HL-60 (cell line): Measurements from ENCODE around the gene DDC.

DNA sequence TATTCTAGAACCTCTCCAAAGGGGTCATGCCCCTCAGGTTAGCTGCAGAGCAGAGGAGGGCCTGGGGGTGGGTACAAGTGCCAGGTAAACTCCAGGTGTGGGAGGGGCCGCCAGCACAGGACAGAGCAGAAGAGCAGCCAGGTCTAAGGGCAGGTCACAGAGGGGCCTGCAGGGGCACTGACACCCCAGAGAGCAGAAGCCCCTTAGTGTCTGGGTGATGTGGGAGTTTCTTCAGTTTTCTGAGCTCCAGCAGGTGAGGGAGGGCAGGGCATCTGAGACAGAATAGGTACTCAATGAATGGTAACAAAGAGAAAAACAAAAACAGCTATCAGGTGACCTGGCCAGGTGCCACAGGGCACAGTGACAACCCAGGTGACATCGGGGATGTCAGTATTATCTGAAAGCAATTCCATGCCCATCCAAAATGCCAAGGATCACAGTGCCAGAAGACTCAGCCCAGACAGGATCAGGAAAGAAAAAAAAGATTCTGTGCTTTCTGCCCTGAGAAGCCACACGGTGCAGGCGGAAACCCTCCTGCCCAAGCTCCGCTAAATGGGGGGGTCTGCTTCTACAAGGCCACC, 104.5 kb downstream of the TNS3 start:
- RRBS = no CpG with 5 or more reads among the region's 5 CpGs

DNA sequence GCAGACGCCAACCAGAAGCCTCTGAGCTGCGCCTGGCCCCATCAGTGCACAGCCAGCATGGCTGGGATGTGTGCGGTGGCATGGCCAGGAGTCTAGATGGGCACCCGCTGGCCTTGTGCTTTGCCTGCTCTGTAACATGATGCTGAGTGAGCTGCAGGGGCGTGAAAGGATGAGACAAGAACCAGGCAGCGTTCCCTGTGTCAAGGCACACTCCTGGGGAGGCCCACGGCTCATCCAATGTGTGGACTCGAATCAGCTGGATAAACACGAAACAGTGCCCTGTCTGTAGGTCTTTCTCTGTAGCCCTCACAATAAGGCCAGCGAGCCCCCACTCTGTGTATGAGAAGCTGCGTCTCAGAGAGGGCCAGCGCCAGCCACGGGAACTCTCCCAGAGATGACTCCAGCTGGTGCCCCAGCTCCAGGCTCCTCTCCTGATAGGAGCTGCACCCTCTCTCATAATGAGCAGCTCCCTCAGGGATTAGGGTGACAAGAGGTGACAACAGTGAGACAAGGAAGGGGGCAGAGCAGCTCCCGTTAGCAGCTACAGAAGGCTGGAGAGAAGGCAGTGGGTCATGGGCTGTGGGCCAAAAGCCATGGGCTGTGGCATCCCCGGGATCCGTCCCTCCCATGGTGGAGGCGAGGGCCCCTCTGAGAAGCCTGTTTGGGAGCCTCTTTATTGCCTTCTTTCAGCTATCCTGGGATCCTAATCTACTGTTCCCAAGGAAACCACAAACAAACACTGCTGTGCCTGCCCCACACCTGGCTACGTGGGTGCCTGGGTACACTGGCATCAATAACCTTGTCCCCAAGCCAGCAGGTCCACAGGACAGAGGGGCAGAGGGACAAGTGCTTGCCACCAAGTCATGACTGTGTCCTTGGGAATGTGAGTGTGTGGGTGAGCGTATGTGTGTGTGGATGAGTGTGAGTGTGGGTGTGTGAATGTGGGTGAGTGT, 96.6 kb downstream of the TNS3 start:
- RRBS = no CpG with 5 or more reads among the region's 19 CpGs

- RRBS = no CpG with 5 or more reads among the region's 5 CpGs
Measured at GRCh38 chr7:47583155-47583662, 1.3 kb upstream of the TNS3 start.

DNA sequence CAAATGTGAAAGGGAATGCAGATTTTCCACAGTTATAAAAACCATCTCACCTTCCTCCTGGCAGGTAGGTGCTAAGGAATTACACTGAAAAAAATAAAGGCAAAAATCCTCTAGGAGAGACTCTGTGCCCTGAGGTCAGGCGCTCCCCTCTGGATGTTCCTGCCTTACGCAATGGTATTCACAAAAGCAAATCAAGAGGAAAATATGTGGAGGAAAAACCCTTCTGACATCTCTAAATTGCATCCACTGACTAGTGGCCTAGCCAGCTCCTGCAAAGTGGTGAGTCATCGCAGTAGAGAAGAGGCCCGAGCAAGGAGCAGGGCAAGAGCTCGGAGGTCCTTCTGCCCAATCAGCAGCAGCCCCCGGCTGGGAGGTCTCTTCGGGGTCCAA, 161.8 kb downstream of the PKD1L1 start:
- RRBS = no CpG with 5 or more reads among the region's 7 CpGs

GRCh38 chr7:47940316-47941086, 7.8 kb downstream of the PKD1L1 start:
- RRBS = no CpG with 5 or more reads among the region's 13 CpGs

DNA sequence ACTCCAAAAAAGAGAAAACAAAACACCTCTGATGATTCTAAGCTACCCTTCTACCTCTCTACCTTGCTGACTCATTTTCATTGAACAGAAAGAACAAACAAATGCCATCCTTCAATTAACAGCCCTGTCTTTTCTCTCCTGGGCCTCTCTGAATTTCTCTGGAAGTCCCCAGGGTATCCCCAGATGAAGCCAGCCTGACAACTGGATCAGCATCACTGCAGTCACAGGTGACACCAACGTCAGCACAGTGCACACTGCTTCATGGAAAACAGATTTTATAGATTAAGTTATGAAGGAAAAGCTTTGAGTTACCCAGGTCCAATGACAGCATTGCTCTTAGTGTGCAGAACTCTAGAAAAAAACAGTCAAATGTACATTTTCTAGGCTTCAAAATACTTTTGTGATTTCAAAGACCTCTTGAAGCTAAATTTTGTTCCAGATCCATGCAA, 5.6 kb downstream of the HUS1 start:
- RRBS = no CpG with 5 or more reads among the region's 1 CpG

DNA sequence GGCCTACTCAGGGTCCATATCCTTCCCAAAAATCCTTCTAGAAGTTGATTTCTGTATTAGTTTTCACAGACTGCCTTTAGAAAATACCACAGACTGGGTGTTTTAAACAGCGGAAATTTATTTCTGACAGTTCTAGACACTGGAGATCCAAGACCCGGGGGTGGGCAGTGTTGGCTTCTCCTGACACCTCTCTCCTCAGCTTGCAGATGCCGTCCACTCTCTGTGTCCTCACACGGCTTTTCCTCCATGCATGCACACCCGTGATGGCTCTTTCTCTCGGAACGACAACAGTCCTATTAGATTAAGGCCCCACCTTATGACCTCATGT, 143.0 kb upstream of the VWC2 start:
- RRBS = no CpG with 5 or more reads among the region's 7 CpGs

- RRBS = no CpG with 5 or more reads among the region's 12 CpGs
Measured at GRCh38 chr7:50069111-50070086, 23.6 kb downstream of the ZPBP start.

GRCh38 chr7:50149300-50149680, 53.6 kb downstream of the SPATA48 start:
- RRBS = no CpG with 5 or more reads among the region's 2 CpGs

DNA sequence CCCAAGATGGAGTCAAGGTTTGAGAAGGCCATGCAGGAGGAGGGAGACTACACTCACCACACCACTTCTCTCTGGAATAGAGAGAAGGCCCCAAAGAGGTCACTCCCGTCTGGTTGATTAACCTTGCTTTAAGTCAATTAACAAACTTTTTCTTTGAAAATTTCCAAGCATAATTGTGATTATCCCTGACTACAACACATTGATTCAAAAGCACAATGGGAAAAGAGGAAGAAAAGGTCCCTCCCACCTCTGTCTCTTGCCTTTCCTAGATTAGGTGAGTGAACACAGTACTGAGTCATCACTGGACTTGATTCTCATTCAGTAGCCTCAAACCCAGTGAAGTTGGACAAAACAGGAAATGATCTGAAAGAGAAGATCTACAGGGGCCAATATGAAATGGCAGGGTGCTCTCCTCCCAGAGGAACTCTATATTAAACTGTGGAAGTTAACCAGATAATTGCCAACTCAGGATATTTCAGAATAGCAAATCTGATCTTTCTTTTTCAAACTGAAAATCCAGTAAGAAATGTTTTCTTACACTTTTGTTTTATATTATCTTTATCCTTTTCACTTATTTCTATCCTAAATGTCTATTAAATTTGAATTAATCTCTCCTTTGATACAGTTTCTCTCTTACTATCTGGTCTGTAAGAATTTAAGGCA, 41.6 kb upstream of the IKZF1 start:
- RRBS = no CpG with 5 or more reads among the region's 1 CpG

GRCh38 chr7:50308131-50308432, 3.6 kb downstream of the IKZF1 start:
- RRBS = no CpG with 5 or more reads among the region's 3 CpGs

- RRBS = no CpG with 5 or more reads among the region's 23 CpGs
Measured at GRCh38 chr7:50336114-50336999, 31.8 kb downstream of the IKZF1 start.

- RRBS = no CpG with 5 or more reads among the region's 3 CpGs
Measured at GRCh38 chr7:50496961-50497375, 46.8 kb upstream of the FIGNL1 start.

DNA sequence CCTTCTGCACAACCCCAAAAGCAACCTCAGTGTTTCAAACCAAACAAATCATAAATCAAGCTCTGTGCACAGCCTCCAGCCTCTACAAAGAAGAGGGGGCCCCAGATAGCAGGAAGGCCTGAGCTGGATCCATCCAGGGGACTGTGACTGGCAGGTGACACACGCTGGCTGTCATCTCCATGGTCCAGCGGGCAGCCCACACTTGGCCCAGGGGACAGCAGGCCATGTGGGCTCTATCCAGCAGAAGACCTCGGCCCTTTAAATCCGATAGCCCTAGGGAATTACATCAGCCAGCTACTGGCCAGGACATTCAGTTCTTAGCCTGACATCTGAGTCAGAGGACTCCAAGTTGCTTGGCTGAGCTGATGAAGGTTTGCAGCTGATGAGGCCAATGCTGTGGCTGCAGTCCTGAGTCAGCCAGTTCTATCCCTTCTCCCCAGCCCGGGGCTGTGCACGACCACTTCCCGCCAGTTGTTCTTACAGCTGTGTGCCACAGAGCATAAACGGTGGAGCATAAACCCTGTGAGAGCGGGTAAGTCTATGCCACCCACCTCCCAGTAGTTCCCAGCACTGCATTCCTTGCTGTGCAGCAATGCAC, 52.1 kb upstream of the FIGNL1 start:
- RRBS = no CpG with 5 or more reads among the region's 9 CpGs

DNA sequence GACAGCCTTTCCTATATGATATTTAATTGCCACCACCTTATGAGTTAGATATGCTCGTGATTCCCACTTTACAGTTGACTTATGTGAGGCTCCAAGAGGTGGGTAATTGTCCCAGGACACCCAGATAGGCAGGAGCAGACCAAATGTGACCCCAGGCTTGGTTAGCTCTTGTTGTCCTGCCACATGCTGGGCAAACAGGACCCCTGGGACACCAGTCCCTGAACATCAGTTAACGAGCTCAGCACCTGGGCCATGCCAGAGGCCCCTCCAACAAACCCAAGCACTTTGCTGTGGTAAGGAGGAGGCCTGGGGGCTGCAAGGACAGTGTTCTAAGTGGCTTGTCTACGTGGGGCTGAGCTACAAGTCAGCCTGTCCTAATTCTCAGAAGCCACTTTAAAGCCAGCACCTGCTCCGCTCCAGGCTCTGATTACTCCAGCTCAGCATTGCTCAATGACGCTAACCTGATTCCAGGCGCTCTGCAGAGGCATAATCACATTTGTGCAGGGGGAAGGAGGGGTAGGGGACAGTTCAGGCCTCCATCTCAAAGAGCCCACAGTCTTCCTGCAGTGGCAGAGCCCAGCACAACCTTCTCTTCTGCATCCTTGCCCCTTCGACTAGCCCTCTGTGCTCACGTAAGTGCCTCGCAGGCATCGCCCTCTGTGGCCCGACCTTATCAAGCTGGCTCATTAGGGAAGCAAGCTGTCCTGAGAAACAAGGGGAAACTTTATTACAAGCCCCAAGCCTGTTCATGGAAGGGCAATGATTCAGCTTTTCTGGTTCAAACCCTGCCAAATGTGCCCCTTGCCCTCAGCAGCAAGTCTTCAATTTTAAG, 57.2 kb downstream of the DDC start:
- RRBS = no CpG with 5 or more reads among the region's 11 CpGs

- RRBS = no CpG with 5 or more reads among the region's 6 CpGs
Measured at GRCh38 chr7:50564925-50565792, at the start of gene DDC. Gene DDC (minus strand): TSS chr7:50565405.

GRCh38 chr7:50656171-50656614, 91.0 kb upstream of the DDC start:
- RRBS = no CpG with 5 or more reads among the region's 11 CpGs

DNA sequence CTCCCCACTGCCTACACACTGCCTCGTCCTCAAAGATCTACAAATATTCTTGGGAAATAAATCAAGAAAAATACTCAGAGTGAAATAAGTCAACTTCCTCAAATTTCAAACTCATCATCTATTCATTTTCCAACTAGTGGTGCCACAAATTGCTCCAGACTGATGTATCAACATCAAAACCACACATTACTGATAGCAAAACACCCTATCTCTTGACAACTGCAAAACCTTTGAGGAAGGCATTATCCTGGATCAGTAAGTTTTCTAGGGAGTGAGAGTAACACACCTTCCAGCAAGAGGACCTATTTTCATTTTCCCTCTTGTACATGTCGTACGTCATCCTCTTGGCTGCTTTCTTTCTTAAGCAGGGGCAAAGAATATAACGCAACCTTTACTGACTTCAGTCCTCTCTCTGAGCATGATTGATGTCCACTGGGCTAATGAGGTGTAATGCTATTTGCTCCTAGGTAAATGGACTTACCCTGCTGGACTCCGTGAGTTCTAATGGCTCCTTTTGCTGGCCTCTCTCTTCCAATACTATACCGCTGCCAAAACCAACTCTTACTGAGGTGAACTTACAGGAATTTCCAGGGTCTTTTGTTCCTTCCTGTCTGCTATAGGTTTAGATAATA, 87.5 kb downstream of the GRB10 start:
- RRBS = no CpG with 5 or more reads among the region's 6 CpGs

GRCh38 chr7:50771146-50771888, 11.4 kb downstream of the GRB10 start:
- RRBS = no CpG with 5 or more reads among the region's 9 CpGs

DNA sequence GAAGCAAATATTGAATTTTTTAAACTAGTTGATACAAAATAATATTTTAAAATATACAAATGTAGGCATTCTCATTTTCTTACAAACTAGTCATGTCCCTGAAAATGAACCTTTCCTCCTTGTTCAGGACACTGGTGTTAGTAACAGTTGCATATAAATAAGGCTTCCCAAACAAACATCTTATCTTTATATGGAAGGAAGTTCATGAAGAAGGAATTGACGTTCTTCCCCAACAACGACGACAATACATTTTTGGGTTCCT, 182.8 kb downstream of the COBL start:
- RRBS = no CpG with 5 or more reads among the region's 3 CpGs